Pulmonary artery (tissue), 1 donor: ENCODE measurements around the genes SCYGR6 and ITM2C.

DNA sequence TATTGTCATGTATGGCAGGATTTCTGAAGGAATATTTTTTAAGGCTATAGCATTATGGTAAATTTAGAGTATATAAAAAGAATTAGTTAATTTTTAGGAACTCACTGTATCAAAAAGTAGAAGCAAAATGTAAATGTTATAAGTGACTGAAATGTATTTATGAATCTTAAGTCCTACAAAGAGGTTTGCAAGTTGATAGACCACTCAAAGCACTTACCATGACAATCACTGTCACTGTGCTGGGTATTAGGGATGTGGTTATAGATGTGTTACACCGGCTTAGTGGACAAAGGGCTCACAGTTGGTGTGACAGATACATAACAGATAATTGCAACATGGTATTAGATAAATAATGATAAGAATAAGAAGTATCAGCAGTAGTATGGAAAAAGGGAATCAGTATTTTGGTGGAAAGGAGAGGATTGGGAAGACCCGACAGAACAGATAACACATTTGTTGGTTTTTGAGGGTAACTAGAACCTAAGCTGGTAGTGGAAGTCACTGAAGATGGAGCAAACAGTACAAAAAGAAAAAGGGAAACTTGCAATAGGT lies 21.6 kb downstream of the AGFG1 start:
- PRO-cap = no peak

DNA sequence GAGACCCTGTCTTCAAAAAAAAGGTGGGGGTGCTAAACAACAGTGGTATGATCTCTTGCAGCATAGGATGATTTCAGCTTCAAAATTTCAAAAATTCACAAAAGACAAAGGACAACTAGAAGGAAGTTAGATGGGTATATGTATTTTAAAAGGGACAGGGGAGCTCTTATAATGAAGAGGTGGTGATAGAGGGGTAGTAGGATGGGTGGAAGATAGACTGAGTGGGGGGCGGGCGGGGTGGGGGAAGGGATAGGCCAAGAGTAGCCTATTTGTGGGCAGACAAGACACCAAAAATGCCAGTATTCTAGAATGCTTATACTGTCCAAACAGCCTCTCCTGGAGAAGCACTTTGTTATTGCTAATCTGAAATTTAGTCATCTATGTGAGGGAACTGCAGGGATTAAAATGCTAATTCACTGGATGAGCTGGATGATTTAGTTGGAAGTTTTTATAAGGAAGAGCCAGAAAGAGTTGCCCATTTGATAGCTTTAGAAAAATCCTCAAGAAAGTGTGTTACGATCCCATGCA lies 30.8 kb upstream of the SCYGR2 start:
- PRO-cap = no peak

- PRO-cap = no peak
These were observed at the start of gene SCYGR6 for GRCh38 chr2:227724692-227724991. Gene SCYGR6 (minus strand): TSS chr2:227724757.

- PRO-cap = no peak
These were observed 32.5 kb upstream of the CCL20 start for GRCh38 chr2:227781115-227781621.

- PRO-cap = no peak
These were observed 4.4 kb downstream of the CCL20 start for GRCh38 chr2:227817791-227818699.

GRCh38 chr2:228179968-228181162 lies 1.1 kb downstream of the SPHKAP start:
- PRO-cap = no peak

DNA sequence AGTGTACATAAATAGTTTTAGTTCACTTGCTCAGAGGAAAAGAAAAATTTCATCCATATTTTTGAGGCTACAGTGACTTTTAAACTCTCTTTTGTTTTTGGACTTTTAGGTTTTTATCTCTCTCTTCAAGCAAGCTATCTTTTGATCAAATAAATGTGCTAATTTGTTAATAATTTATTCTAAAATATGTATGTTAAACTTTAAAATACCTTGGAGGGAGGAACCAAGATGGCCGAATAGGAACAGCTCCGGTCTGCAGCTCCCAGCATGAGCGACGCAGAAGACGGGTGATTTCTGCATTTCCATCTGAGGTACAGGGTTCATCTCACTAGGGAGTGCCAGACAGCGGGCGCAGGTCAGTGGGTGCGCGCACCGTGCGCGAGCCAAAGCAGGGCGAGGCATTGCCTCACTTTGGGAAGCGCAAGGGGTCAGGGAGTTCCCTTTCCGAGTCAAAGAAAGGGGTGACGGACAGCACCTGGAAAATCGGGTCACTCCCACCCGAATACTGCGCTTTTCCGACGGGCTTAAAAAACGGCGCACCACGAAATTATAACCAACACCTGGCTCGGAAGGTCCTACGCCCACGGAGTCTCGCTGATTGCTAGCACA lies 386.7 kb upstream of the SPHKAP start:
- PRO-cap = no peak

- PRO-cap = no peak
These were observed 116.5 kb downstream of the PID1 start for GRCh38 chr2:229154502-229155031.

DNA sequence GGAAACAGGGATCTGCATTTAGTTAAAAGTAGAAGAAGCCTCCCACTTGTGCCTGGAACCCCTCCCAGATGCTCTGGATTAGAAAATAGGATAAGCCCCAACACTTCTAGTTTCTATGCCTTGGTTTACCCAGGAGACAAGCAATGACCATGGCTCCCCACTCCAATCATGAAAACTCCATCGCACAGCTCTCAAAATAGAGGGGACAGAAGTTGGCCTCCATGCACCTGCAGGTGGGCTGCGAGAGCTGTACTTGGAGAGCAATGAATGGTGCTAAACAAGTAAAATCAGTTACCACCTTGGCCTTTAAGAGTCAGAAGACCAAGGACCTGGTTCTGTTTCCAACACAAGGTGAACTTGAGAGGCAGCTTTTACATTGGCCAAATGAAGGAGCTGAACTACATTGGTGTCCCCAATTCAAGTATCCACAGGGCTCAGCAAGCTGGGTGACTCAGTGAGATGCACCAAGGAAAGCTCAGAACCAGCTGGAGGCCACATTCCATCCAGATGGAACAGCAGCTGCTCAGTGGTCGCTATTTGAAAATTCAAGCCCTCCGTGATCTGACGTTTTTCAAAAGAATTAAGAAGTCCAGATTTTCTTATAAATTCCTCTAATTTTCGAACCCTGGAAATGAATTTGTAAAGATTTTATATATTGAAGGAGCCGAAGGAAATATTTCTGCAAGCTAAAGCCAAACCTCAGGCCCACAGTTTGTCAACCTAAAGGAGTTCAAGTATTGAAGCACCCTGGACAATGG lies 15.2 kb downstream of the PID1 start:
- PRO-cap = no peak

- PRO-cap = no peak
These were observed 4.9 kb downstream of the PID1 start for GRCh38 chr2:229266025-229266688.

GRCh38 chr2:229731917-229732259 lies 17.5 kb upstream of the DNER start:
- PRO-cap = no peak

- PRO-cap = no peak
These were observed 11.2 kb downstream of the SP110 start for GRCh38 chr2:230208655-230208931.

GRCh38 chr2:230466984-230467416 lies 51.0 kb downstream of the SP100 start:
- PRO-cap = no peak

- PRO-cap = no peak
These were observed 83.0 kb downstream of the SP100 start for GRCh38 chr2:230498909-230499459.

DNA sequence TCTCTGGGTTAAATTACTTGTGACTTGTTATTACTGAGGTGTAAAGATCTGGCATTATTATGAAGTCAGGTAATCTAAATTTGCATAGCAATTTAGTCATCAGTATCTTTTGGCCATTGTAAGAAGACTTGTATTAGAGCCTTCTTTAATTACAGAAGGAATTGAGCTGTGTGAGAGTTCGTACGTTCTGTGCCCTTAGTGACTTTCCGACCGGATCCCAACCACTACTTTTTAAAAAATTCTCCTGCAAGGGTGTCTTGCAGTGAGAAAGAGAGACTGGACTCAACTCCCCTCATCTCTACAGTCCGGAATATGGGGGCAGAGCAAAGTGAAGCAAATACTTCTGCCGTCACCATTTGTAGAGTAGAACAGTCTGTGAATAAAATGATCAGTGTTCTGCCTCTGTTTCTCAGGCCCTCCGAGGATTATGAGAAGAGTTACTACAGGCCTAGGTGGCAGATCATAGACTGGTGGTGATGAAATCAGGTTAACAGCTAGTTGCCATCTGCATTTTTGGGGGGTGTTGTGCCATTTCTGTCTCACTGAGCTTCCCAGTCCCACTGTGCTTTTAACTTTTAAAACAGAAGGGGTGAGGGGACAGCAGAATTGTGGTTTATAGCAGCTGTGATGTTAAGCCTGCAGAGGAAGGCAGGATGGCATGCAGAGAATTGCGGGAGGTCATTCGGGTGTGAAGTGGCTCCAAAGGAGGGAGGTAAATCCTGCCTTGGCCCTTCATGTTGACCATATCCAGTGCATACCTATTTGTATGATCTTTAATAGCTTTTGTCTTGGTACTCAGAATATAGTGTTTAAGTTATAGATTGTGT lies 4.8 kb downstream of the CAB39 start:
- PRO-cap = no peak

GRCh38 chr2:230731022-230731407 lies 18.4 kb downstream of the CAB39 start:
- PRO-cap = no peak

DNA sequence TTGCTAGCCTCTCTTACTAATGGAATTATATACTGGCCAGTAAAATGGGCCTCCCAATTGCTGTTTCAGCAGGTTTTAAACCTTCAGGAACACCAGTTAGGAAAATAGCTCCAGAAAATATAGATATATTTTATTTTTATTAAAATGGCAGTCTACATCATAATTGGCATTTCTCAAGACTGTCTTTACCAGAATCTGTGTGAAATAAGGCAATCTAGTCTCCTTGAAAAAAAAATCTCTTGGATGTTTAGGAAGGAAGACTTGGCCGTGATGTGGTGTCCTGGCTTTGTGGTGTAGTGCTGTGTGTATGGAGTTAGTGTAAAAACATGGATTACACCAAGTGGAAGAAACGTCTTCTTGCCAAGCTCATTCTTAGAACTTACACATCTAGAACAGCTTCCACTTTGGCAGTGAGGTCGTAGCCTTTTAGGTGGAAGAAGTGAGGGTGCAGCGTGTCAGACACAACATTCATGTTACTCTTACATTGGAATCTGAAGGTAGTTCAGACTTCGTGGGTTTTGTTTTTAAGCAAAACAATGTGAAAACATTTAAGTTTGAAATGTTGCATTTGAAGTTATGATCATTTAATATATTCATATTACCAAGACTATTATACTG lies 44.4 kb upstream of the ITM2C start:
- PRO-cap = no peak

- PRO-cap = unidirectional peak, plus-strand start at chr2:230864948
These were observed at the start of gene ITM2C for GRCh38 chr2:230864423-230865163. Gene ITM2C (plus strand): TSS chr2:230864942.

GRCh38 chr2:230877531-230878323 lies 13.0 kb downstream of the ITM2C start:
- PRO-cap = no peak

DNA sequence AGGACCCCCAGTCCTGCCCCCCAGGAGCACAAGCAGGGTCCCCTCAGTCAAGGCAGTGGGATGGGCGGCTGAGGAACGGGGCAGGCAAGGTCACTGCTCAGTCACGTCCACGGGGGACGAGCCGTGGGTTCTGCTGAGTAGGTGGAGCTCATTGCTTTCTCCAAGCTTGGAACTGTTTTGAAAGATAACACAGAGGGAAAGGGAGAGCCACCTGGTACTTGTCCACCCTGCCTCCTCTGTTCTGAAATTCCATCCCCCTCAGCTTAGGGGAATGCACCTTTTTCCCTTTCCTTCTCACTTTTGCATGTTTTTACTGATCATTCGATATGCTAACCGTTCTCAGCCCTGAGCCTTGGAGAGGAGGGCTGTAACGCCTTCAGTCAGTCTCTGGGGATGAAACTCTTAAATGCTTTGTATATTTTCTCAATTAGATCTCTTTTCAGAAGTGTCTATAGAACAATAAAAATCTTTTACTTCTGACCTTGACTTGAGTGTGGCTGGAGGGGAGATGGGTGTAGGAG lies 14.1 kb downstream of the ITM2C start:
- PRO-cap = no peak